ENCODE measurements around a stretch of chr15.

GRCh38 chr15:35665686-35666566 is 120.0 kb upstream of the DPH6 start:
- PRO-cap, result no peak

DNA sequence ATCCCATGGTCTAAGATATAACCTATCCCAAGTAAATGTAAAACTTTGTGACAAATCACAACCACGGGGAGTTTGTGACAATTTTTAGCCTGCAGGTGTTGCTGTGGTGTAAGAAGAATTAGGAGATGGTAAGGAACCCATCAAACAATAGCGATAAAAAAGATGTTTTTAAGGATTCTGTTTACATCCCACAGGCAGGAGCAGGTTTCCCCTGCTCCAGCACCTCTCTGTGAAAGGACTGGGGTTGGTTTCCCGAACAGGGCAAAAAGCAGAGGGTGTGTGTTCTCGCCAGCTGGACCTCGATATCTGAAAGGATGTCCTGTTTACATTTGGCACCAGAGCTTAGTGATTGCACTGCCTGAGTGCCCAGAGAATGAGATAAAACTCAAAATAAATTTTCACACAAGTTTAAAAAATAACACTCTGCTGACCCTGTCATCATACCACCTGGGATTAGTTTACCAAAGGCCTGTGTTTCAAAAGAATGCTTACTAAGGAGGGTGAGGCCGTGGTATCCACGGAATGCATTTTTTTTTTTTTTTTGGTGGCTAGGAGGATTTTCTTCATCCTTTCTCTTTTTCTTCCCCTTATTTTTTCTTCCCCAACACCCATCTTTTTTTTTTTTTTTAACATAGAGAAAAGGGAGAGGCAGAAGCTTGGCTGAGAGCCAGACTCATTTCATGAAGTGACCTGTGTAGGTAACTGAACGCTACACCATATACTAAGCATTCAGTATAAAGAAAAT is 151.8 kb upstream of the DPH6 start:
- PRO-cap, result no peak

DNA sequence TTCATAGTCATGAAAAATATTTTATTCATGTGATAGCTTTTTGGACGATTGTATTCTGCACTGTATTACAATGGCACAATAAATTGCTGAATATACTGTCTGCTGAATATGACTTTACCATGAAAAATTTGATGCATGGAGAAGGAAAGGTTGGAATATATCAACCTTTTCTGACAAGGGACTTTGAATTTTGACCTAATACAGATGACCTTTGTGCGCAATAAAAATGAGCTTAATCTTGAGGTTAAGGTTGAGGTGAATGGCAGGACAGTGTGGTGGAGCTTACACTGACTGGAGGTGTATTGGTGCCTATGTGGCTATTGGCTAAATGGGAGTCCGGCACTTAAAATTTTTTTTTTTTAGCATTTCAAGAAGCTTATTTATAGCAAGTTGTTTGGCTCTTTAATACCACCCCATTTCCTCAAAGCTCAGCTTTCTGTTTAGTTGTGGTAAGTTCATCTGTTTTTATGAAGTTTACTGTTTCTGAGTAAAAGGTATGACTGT is 15.1 kb downstream of the CDIN1 start:
- PRO-cap, result no peak

DNA sequence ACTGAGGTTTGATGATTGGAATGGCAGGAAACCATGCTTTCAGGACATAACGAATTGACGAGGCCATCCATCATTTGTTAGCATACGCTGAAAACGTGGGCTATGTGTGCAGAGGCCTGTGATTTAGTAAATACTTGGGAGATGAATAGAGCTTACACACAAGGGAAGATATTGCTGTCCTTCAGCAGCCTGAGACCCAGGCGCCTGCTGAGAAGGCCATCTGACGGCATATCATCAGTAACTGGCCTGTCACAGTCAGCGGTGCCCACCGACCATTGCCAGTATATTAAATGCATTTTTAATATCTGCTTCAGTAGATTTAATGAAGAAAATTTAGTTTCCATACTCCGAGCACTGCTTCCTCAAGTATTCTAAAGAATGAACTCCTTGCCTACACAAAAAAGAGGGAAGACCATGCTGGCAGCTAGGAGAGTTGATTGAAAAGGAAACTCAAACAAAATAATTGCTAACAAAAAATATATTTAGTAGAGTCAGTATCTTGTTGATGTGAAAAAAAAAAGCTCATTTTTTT is 16.3 kb downstream of the CDIN1 start:
- PRO-cap, result no peak

DNA sequence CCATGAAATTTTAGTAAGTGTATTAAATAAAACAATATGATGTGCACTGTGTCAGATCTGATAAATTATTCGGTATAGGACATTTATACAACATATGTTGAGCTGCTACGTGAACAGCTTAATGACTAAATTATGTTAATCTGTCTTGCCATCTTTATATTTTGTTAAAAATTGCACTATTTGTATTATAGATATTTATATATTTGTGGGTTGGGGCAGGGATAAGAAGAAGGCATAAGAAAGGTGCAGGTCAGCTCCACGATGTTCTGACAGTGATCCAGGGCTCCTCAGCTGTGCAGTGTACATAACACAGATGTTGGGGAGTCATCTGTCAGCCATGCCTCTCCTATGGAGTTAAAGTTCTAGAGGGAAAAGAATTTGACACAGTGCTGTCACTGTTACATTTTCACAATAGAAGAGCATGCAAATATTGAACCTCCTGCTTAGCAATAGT is 20.1 kb downstream of the CDIN1 start:
- PRO-cap, result no peak

GRCh38 chr15:36985031-36986038 is 115.0 kb downstream of the MEIS2 start:
- PRO-cap, result no peak

DNA sequence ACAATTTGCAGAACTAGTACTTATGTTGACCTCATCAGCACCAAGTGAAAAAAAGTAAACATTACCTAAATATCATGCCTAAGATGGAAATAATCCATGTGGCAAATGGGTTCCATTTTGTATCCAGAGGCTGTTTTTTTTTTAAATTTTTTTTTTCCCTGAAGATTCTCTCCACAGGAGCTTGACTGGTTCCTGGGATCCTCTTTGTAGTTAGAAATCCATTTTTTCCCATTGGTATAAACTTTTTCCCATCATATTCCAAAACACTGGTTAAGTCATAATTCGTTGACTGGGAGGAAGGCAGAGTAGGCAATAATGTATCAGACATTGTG is 127.1 kb upstream of the TMCO5A start:
- PRO-cap, result no peak

DNA sequence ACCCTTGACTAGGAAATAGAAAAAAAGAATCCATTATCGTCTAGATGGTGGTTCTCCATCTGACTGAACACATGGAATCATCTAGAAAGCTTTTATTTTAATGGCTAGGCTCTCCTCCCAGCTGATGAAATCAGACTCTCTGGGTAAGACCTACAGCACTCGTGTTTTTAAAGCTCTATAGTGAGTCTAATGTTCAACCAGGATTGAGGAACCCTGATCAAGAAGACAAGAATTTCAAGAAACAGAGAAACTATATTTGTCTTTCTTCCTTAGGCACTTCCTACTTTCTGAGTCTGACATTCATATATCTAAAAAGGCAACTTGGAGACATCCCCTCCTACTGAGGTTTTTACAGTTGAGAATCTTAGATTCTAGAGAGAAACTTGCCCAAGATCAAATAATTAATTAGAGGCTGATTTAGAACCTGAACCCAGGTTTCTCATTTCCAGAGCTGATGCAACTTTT is 118.8 kb downstream of the TMCO5A start:
- PRO-cap, result no peak

DNA sequence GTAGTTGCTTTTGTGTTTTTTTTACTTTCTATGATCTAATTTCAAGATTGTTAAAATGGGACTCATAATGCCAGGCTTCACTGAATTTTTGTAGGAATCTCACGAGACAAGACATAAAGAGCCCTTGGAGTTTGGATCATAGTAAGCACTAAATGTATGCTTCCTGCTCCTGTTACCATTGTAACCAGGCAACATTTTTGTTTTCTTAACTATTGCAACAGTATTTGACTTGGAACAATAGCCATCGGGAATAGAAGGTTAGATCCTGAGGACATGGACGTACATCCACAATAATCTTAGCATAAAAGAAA is 131.2 kb downstream of the TMCO5A start:
- PRO-cap, result no peak

- PRO-cap, result no peak
Measured at GRCh38 chr15:38307148-38307858, 54.7 kb downstream of the SPRED1 start.

DNA sequence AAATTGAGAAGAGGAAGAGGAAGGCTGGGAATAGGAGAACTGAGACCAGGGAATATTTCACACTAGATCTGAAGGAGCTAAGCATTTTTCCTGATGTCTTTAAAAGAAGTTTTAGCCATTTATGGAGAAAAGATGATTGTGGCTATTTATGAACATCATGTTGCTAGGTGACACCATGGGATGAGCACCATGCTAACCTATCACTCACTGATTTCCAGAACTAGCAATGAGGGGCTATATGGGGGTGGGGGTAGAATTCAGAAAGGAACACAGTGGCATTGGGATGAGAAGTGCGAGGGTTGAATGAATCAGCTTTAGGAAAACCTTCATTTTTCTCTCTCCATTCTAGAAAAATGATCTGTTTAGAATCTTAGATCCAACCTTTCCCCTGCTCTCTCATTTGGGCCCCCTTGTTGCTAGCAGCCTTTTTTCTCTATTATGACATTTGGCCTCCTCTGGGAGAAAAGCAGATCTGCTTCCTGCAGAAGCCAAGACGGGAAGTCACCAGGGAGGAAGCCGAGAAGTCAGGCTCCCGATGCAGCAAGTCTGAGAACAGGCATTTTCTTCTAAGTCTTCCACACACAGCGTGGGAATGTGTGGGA is 76.0 kb upstream of the FAM98B start:
- PRO-cap, result no peak

DNA sequence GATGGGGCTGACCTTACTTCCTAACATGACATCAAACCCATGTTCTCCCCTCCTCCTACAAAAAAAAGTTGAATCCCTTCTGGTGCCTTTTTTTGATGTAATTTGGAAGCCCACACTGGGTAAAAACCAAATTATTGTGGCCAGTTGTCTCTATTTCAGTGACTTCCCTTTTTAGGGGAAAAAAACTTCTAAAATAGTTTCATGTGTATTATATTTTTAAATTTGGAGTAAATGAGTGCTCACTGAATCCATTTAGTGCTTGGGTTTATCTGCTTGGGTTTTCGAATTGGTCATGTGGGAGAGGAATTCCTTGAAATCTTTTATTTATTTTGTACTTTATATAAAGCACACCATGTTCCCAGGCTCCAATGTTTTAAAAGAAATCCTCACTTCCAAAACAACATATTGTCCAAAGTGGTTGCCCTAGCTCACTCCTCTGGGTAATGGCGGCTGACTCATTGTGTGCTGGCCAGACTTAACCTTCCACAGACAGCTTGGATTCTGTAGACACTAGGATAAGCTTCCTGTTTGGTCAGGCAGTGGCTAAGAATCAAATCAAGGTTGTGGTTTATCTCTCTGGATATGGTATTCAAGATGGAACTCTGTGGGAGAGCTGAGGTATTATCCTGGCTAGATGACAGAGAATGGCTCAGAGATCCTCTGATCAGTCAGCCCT is 55.9 kb upstream of the FAM98B start:
- PRO-cap, result no peak

- PRO-cap, result no peak
Measured at GRCh38 chr15:39488345-39489108, 92.4 kb upstream of the THBS1 start.

GRCh38 chr15:39581643-39582124 is 805 bp downstream of the THBS1 start:
- PRO-cap, result no peak

- PRO-cap, result no peak
Measured at GRCh38 chr15:39583945-39584613, 3.2 kb downstream of the THBS1 start.

DNA sequence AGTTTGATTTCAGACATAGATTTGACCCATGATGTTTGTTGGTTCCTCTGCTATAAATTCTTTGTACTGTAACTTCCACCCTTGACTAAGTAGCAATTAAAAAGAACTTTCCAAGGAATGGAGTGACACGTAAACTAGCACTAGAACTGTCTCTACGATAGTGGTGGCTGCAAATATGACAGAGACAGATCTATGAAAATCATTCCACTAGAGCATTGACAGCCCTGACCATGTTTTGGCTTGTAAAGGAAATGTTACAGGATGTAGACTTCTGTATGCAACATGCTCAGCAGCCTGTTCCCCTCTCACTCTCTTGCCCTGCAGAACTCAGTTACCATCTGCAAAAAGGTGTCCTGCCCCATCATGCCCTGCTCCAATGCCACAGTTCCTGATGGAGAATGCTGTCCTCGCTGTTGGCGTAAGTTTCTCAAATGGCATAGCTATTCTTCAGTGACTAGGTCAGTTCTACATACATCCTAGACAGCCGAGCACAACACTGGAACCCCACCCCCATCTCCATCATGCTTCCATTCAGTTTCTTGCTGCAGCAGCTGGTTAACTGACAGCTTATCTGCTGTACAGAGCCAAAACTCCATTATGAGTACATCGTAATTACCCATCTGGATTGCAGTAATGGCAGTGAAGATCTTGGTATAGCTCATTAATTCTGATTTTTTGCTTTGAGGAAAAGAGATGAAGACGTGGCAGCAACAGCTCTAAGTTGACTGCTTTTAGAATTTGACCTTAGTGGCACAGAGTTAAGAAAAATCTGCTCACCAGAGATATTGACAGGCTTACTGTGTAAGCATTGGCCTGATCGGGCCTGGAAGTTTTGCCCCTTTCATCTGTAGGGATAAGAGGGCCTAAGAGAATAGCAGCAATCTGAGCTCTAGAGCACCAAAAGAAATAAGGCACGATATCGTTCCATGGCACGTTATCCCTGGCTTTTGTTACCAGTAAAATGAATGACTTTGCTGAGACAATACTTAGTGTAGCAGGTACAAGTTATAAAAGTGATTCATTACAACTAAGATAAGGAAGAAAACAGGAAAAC is 4.6 kb downstream of the THBS1 start:
- PRO-cap, result unidirectional peak, plus-strand start at position 486 of the sequence

GRCh38 chr15:39592062-39592389 is 11.1 kb downstream of the THBS1 start:
- PRO-cap, result no peak

DNA sequence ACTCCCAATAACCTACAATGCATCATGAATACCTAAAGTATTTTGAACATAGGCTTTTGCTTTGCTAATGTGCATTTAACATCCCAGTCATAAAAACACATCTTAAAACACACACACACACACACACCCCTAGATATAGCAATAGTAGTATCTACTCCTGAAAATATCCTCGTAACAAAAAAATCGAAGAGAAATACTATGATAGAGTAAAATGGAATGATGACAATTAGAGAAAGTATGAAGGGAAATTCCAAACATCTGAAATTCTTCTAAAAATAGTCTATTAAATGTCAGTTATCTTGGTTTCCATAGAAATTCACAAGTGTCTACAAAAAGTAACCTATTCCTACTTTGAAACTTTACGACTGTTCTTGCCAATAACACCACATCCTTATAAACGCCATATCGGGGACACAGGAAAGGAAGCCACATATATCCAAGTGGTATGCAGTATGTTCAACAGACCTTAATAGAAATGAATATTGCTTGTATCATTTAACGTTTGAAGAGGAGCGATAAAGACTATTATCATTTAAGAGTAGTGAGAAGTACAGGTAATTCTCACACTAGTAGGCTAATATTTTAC is 1.4 kb downstream of the GPR176 start:
- PRO-cap, result unidirectional peak, plus-strand start at position 403 of the sequence

- PRO-cap, result no peak
Measured at GRCh38 chr15:39976112-39976960, 42.4 kb downstream of the EIF2AK4 start.

DNA sequence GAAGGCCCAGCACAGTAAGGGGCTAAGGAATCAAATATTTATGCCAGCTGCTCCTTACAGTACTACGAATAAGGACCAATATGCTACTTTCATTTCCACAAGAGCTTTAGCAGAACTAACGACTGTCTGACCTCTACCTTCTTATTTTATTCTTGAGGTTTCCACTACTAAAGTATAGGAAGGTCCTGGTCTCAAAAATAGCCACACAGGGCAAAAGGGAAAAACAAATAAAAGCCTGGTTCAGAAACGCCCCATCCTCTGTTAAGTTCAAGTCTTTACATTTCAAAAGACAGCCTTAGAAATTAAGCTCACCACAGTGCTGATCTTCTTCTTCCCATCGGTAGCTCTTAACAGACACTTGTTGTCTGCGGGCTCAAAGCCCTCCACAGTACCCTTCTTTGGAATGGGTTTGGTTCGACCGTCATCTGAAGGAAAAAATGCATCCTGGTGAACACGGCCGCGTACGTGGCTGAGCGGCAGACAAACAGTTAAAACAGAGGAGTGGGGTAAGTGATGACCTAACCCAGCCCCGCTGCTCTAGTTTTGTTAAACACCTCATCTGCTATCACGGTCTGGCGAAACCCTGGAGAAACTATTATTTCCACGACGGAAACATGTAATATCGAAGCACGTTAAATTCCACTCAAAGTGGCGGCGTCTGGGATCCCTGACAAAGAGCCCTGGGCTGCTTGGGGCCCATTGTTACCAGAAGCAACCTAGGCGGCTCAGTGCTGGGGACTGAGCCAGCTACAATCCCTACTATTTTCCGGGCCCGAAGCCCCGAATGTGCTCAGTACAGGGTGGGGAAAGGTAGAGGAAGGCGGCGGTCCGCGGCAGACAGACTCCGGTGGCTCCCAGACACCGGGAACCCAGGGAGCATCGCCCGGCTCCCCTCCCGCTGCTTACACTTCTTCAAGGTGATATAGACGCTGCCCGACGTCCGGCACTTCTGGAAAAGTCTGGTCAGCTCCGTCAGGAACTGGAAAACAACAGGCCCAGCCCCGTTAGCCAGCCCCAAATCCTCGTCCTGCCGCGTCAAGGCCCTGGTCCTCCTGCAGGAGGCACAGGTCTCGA is 674 bp downstream of the SRP14 start:
- PRO-cap, result unidirectional peak, minus-strand start at position 951 of the sequence

Measured in sternocleidomastoid (tissue), 1 donor.